ENCODE data around the gene RHOU.

- RRBS: no CpG with 5 or more reads among the region's 20 CpGs
These were observed 27.4 kb downstream of the TRIM11 start for GRCh38 chr1:228379204-228379586.

DNA sequence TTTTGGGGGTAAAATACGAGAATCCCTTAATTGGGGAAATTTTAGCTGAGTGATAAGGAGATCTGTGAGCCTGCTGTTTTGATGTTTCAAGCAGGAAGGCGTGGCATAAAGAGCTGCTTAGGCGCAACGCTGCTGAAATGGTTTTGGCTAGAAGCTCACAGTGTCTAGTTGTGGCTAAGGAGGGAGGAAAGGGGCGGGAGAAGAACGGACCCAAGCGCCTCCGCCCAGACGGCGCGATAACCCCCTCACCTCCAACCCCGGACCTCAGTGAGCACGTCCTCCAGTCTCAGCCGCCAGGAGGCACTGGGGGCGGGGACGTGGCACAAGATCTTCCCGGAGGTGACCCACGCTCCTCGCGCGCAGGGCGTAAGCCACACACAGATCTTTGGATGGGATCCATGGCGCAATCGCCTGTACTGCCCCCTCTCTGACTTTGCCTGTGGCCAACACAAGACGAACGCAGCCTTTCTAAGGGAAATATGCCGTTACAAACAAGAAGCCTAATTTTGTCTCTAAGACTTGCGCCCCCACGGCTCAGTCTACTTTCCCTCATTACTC lies 5.7 kb downstream of the H2BC26 start:
- RRBS: 2% methylated on average over 6 of the region's 29 CpGs

- RRBS: 2% methylated on average over 67 of the region's 104 CpGs
These were observed 626 bp downstream of the RNF187 start for GRCh38 chr1:228487472-228488544.

GRCh38 chr1:228734753-228735747 lies at the start of gene RHOU:
TSS of gene RHOU (plus strand) at chr1:228735479.
- RRBS: 1% methylated on average over 43 of the region's 101 CpGs

DNA sequence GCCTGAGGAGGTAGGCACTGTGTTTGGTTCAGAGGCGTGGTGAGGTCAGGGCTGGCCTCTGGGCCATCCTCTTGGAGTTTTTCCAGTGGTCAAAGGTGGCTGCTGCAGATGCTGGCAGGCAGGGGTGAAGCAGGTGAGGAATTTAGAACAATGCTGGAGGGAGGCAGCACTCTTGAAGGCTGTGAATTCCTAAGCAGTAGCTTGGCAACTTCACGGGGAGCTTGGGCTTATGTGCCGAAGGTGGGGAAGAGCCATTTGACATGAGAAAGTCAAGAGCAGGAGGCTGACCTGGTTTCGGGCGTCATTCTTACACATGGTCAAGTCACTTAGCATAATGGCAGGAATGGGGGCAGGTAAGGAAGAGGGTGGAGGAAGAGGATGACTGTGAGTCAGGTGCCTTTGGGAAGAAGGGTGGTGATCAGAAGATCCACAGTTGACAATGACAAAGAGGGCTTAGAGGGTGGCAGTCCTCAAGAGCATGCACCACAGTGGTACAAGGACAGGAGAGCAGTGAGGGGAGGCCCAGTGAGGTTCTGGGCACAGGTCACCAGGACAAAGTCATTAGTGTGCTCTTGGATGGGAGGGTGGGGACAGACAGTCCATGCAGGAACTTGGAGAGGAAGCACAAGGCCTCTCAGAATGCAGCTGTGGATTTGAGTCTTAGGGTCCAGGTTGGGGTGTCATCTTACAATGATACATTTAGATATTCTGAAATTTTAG lies 74.9 kb downstream of the RHOU start:
- RRBS: no CpG with 5 or more reads among the region's 5 CpGs

GRCh38 chr1:228830922-228831512 lies 95.7 kb downstream of the RHOU start:
- RRBS: no CpG with 5 or more reads among the region's 7 CpGs

- RRBS: no CpG with 5 or more reads among the region's 7 CpGs
These were observed 161.5 kb upstream of the RAB4A start for GRCh38 chr1:229109321-229109804.

GRCh38 chr1:229147220-229147555 lies 123.7 kb upstream of the RAB4A start:
- RRBS: 13% methylated on average over 6 of the region's 13 CpGs

- RRBS: no CpG with 5 or more reads among the region's 8 CpGs
These were observed 100.1 kb upstream of the RAB4A start for GRCh38 chr1:229170648-229171335.

DNA sequence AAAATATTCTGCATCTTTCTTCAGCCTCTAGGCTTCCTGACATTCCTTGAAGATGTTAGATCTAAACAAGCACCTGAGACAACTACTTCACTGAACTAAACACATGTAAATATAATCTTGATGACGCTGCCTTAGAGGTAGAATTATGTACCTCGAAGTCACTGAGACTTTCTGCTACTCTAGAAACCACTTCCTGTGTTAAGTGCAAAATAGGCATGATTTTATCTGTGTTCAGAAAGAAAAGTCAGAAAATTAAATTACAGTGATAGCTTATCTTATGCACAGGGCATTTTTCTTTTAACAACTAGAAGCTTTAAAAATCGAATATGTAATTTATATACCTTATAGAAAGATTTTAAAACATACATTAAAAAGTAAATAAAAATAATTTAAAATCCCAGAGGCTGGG lies 17.3 kb upstream of the RAB4A start:
- RRBS: no CpG with 5 or more reads among the region's 3 CpGs

GRCh38 chr1:229329831-229330480 lies 12.9 kb downstream of the CCSAP start:
- RRBS: 100% methylated on average over 2 of the region's 13 CpGs

GRCh38 chr1:229370375-229371069 lies 27.7 kb upstream of the CCSAP start:
- RRBS: 34% methylated on average over 4 of the region's 11 CpGs

DNA sequence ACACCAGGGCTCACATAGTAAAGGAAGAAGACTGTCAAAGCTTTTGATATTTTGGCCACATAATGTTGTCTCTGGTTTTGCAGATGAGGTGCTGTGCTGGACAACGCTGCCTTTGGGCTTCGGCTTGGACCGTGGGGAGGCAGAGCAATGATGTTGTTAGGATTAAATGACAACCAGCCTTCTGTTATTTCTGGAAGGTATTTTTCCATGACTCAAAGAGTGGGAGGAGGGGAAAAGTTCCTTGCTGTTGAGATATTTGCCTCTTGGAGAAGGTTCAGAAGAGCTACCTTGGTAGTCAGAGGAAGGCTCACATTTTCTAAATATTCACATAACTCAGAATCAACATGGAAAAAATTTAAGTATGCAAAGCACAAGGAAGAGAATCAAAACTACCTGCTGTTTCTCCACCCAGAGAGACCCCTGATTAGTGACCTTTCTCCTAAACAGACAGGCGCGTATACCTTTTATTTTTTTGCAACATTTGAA lies 187.2 kb upstream of the GALNT2 start:
- RRBS: no CpG with 5 or more reads among the region's 5 CpGs

GRCh38 chr1:230163684-230164201 lies 96.7 kb downstream of the GALNT2 start:
- RRBS: no CpG with 5 or more reads among the region's 6 CpGs

DNA sequence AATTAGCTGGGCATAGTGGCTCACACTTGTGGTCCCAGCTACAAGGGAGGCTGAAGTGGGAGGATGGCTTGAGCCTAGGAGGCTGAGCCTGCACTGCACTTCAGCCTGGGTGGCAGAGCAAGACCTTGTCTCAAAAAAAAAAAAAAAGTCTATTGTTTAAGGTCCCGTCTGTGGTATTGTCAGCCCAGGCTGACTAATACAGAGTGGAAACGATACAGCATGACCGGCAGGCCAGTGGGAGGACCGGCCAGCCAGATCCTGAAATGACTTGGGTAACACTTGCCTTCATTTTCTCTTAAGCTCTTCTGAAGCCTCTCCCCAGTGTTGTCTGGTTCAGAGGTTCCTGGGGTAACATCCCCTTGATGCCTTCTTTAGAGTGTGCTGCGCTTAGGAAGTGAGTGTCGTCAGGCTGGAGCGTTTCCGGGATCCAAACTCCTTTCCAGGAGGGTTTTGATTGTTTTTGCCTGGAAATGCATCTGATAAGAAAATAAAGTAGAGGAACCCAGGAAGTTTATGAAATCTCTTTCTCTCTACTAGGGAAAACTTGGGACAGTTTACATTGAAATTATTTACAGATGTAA lies 142.7 kb downstream of the GALNT2 start:
- RRBS: no CpG with 5 or more reads among the region's 8 CpGs

DNA sequence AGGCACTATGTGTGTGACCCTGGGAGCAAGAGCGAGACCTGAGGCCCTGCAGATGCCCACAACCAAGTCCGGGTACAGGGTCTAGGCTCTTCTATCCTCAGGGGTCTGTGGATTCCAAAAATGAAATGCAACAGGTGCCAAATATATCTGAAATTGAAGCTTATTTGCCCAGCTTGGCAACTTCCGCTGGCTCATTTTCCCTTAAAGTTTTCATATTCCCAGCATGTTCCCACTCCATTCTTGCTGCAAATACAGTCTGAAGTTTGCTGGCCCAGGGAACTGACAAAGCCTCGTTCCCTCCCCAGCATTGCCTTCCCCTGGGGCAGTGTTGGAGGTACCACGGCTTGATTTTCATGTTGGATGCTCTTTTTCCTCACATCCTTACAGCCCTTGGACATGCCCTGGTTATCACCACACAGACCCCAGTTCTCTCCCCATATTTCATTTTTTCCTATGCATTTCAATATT lies 177.6 kb downstream of the PGBD5 start:
- RRBS: no CpG with 5 or more reads among the region's 5 CpGs

GRCh38 chr1:230281354-230282268 lies 144.5 kb downstream of the PGBD5 start:
- RRBS: no CpG with 5 or more reads among the region's 27 CpGs

- RRBS: no CpG with 5 or more reads among the region's 27 CpGs
These were observed 134.3 kb downstream of the PGBD5 start for GRCh38 chr1:230291598-230292397.

- RRBS: no CpG with 5 or more reads among the region's 9 CpGs
These were observed 118.1 kb downstream of the PGBD5 start for GRCh38 chr1:230307906-230308465.

GRCh38 chr1:230427985-230428509 lies 1.9 kb upstream of the PGBD5 start:
- RRBS: no CpG with 5 or more reads among the region's 3 CpGs